Temporal lobe (tissue), 2 donors: Measurements from ENCODE around the genes H3C14, H2AC18, H2BC21, SV2A and C1orf54.

GRCh38 chr1:149841004-149841600 is at the start of gene H3C14:
TSS of gene H3C14 (minus strand) at chr1:149841208.
- RAMPAGE, long total RNA = no peak

DNA sequence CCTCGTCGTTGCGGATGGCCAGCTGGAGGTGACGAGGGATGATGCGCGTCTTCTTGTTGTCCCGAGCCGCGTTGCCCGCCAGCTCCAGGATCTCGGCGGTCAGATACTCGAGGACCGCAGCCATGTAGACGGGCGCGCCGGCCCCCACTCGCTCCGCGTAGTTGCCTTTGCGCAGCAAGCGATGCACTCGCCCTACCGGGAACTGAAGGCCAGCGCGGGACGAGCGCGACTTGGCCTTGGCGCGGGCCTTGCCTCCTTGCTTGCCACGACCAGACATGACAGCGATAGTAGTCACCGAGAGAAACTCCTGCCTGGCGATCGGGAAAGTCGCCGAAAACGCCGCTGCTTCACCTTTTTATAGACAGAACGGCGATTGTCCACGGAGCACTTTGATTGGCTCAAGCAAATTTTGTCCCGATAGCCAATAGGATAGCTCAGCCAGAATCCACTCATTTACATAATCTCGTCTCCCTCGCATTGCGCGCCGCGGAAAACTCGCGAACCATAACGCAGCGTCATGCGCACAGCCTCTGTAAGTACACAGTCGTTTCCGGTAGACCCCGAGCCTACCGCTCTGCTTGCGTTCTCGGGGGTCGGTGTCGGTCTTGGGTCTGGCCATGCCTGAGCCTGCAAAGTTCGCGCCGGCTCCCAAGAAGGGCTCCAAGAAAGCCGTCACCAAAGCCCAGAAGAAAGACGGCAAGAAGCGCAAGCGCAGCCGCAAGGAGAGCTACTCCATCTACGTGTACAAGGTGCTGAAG is at the start of gene H2AC18:
H2AC18 (minus strand) TSS at position 329 of the 758 bp plus-strand sequence.
- RAMPAGE, long total RNA = no peak

DNA sequence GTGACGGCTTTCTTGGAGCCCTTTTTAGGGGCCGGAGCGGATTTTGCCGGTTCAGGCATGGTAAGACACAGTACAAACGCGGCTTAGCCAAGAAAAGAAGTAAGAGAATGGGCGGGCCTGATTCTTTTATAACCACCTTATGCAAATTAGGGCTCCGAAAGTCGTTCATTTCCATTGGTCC is at the start of gene H2BC21:
H2BC21 (minus strand) TSS at position 101 of the 181 bp plus-strand sequence.
- RAMPAGE, long total RNA = start-site peak on the minus strand centred at position 101 of the sequence, 7 bp wide, 7,365 and 512 reads in 2 replicates

DNA sequence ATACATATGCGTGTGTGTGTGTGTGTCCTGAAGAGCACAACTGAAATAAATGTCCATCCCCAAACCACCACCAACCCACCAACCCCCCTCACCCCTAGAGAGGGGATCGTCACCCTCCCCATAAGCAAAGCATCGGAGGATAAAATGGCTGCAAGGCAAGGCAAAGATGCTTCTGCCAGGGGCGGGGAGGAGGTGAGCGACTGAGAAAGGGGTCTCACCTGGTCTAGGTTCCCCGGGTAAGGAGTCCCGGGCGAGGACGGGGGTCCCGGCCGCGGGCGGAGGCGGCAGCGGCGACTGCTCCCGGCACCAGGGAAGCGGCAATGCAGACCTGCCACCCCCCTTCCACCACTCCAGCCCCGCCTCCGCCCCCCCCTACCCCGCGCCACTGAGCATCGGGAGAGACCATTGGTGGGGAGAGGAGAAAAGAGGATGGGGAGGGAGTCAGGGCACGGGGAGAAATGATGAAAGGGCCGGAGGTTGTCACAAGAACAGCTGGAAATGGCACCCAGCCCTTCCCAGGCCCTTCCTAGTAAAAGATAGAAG is at the start of gene SV2A:
SV2A (minus strand) TSS at position 324 of the 543 bp plus-strand sequence.
- RAMPAGE, long total RNA = start-site peak on the minus strand centred at position 324 of the sequence, 58 bp wide, 305 and 144 reads in 2 replicates

DNA sequence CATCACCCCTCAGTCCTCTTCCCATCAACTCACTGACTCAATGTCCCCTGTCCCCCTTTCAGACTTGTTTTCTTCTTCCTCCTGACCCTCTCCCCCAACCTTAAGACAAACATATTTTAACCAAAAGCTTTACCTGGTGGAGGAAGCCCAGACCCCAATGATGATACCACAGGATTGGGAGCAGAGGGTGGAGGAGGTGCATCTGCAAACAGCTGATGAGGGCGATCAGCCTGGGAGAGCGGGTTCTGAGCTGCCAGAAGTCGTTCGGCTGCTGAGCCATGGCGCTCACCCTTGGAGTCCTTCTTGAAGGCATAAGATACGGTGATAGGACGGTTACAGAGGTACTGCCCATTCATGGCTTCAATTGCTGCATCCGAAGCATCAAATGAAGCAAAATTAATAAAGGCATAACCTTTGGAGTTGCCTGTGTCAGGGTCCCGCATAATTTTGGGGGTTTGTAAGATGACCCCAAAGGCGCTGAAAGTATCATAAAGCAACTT is 1.3 kb downstream of the SF3B4 start:
- RAMPAGE, long total RNA = no peak

- RAMPAGE, long total RNA = no peak
Observed at GRCh38 chr1:149943752-149944133, 7.1 kb upstream of the MTMR11 start.

- RAMPAGE, long total RNA = no peak
Observed at GRCh38 chr1:149986385-149986966, 24.1 kb downstream of the OTUD7B start.

- RAMPAGE, long total RNA = no peak
Observed at GRCh38 chr1:150009261-150010117, 1.0 kb downstream of the OTUD7B start.

GRCh38 chr1:150066569-150066854 is 1.1 kb upstream of the VPS45 start:
- RAMPAGE, long total RNA = no peak

DNA sequence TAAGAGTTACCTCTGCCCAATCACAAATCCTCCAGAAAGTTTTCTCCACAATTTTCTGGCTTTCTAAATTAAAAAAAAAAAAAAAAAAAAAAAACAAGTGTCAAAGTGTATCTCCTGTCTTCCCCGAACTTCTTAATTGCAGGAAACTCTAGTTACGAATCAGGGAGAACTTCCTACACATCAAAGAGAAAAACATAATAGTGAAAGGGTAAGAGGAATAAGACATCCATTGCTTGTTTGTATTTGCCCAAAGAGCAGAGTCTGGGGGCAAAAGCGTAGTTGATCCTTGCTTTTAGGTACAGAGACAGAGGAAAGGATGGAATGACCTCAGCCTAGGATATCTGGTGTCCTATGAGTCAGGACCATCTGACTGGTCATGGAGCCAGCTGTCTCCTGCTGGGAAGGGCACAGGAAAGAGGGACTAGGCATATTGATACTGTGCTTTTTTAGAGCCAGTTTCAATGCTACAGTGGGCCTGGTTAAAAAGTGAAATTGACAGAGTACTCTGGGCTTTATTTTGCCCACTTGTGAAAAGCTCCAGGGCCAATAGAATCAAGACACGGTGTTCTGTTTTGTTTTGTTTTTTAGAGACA is 3.0 kb downstream of the PLEKHO1 start:
- RAMPAGE, long total RNA = no peak

GRCh38 chr1:150164631-150165313 is 15.1 kb downstream of the PLEKHO1 start:
- RAMPAGE, long total RNA = no peak

DNA sequence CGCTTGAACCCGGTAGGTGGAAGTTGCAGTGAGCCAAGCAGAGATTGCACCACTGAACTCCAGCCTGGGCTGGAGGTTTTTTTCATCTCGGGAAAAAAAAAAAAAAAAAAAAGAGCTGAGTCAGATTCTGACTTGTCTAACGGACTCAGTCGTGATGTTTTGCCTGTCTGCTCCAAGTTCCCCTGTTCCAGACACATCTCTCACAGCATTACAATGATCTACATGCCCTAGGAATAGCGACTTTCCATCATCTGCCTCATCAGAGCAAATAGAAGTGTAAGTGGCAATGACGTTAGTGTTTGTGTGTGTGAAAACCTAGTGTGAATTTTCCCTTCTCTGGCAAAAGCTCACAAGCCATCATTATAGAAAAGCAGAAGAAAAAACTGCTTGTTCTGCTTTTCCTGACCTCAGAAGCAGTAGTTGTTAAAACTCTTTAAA is 37.1 kb downstream of the PLEKHO1 start:
- RAMPAGE, long total RNA = no peak

DNA sequence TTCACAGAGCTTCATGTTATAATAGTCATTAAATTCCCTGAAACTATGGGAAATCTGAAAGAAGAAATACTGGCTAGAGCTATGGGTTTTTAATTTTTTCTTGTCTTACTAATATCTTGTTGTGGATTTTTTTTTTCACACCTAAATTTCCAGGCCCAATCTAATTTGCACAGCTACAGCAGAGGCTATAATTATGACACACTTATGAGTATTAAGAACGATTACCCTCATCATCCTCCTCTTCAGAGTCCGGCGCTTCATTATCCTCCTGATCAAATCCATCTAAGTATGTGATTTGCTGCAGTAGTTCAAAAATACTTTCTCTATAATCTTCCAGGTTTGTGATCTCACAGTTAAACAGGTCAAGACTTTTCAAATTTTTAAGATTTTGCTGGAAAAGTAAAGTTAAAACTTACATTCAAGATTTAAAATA is 7.0 kb downstream of the ANP32E start:
- RAMPAGE, long total RNA = no peak

GRCh38 chr1:150235283-150235583 is 679 bp downstream of the ANP32E start:
- RAMPAGE, long total RNA = no peak

- RAMPAGE, long total RNA = no peak
Observed at GRCh38 chr1:150236867-150237444, 1.0 kb upstream of the ANP32E start.

GRCh38 chr1:150259632-150260666 is 2.4 kb downstream of the CA14 start:
- RAMPAGE, long total RNA = no peak

DNA sequence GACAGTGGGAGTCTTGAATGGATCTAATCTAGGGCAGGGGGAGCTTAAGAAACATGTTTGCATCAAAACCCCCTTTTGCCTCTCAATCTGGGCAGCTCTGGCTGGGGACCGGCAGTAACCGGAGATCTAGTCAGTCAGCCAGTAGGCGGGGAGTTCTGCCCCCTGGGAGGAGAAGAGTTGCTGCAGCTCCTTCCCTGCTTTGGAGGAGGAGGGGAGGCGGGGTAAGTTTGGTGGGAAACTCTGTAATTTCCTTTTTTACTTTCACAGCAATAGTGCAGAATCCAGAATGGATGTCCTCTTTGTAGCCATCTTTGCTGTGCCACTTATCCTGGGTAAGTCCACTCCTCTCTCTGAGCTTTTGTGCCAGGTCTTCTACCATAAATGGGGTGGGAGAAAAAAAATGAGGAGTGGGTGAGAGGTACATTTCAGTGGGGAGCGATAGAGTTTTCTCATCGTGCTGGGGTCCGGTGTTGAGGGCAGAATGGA is at the start of gene C1orf54:
C1orf54 (plus strand) TSS at position 259 of the 486 bp plus-strand sequence.
- RAMPAGE, long total RNA = no peak

DNA sequence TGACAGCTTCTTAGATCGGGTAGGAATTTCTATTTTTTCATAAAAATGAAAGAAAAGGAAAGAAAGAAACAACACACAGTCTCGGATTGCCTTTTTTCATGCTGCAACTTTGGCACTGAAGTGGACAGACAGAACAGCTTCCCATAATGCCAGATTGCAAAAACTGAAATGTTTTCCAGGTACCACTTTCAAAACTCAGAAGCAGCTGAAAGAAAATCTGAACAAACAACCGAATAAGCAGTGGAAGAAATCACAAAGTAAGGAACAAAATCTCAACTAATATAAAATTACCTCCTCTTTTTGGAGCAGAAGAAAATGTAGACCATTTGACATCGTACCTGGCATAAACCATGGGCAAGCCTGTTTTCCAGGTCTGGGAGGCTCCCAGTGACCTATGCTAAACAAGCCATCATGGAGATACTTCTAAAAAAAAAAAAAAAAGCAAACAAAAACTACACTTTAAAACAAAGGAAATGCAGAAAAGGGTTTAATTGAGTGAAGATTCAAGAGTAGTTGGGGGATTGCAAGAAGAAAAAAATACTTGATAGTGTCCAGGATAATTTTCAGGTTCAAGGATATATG is 45.4 kb upstream of the TARS2 start:
- RAMPAGE, long total RNA = no peak

- RAMPAGE, long total RNA = no peak
Observed at GRCh38 chr1:150506496-150507223, 1.2 kb upstream of the ECM1 start.

DNA sequence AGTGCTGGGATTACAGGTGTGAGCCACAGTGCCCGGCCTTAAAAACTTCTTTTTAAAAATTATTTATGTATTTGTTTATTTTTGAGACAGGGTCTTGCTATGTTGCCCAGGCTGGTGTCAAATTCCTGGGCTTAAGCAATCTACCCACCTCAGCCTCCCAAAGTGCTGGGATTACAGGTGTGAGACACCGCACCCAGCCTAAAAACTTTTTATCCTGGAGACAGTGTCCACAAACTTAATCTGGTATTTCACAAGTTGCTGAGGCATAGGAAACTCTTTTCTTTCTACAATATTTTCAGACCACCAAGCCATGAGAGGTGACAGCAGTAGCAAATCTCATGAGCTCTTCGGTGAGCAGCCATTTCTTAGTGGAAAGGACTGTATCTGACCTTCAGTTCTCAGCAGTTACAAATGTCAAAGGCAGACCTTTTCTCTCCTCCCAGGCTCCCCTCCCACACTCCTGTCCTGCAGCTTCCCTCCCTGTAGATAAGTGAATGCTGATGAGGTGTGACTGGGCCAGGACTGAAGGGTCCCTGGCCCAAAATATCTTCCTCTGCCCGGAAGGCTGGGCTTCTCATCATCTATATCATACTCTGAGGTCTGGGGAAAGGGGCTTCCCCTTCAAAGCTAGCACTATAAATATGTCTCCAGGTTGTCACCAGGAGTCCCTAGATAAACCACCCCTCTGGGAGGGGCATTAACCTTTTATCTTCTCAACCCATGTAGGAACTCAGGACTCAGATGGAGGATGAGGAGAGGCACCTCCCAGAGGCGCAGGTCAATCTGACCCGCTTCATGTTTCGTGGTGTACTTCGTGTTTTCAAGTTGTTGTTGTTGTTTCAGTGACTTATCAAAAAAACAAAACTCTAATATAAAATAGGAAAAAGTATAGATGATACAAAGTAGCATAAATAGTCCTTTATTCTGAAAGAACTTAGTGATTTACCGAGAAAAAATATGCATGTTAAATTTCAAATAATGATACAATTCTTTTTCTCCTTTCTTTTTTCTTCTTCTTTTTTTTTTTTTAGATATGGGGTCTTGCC is 3.7 kb upstream of the ADAMTSL4 start:
- RAMPAGE, long total RNA = no peak